M059J (cell line): ENCODE data around the genes SCGB2A1, B3GAT3 and GANAB.

GRCh38 chr11:62146450-62146951 is 22.7 kb downstream of the INCENP start:
- RAMPAGE, long total RNA: no peak

GRCh38 chr11:62148382-62148747 is 24.6 kb downstream of the INCENP start:
- RAMPAGE, long total RNA: no peak

- RAMPAGE, long total RNA: no peak
Measured at GRCh38 chr11:62208350-62208973, at the start of gene SCGB2A1. SCGB2A1 (plus strand) TSS chr11:62208673.

DNA sequence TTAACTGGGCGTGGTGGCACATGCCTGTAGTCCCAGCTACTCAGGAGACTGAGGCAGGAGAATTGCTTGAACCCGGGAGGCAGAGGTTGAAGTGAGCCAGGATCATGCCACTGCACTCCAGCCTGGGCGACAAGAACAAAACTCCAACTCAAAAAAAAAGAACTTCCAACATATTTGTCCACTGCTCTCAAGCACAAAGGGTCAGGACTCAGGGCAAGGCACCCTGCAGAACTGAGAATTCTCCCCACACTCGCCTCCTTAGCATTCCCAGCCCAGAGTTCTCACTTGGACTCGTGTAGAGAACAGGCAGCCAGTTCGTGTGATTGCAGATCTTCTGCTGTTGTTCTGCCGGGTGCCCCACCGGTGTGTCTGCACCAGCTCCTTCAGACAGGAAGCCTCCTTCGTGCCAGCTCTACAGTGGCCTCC is 19.8 kb upstream of the SCGB1A1 start:
- RAMPAGE, long total RNA: no peak

GRCh38 chr11:62444090-62445323 is 25.7 kb downstream of the SCGB1A1 start:
- RAMPAGE, long total RNA: no peak

GRCh38 chr11:62445324-62445419 is 26.3 kb downstream of the SCGB1A1 start:
- RAMPAGE, long total RNA: no peak

GRCh38 chr11:62463138-62463540 is 44.3 kb downstream of the SCGB1A1 start:
- RAMPAGE, long total RNA: no peak

GRCh38 chr11:62500113-62500965 is 46.3 kb downstream of the AHNAK start:
- RAMPAGE, long total RNA: no peak

DNA sequence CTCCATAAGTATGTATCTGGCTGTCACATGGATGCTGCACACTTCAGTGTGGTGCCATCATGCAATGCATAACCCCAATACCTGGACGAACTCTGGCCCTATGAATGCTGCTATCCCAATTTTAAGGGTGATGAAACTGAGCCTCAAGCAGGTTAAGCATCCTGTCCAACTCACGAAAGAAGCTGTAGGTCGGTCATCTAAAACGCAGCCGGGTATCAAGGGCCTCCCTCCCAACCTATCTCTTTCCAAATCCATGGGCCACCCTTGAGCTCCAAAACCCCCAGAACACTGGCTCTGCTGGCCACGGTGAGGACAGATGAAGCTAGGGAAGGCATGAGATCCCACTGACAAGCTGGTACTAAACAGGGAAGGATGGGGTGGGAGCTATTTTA is 32.1 kb downstream of the AHNAK start:
- RAMPAGE, long total RNA: no peak

DNA sequence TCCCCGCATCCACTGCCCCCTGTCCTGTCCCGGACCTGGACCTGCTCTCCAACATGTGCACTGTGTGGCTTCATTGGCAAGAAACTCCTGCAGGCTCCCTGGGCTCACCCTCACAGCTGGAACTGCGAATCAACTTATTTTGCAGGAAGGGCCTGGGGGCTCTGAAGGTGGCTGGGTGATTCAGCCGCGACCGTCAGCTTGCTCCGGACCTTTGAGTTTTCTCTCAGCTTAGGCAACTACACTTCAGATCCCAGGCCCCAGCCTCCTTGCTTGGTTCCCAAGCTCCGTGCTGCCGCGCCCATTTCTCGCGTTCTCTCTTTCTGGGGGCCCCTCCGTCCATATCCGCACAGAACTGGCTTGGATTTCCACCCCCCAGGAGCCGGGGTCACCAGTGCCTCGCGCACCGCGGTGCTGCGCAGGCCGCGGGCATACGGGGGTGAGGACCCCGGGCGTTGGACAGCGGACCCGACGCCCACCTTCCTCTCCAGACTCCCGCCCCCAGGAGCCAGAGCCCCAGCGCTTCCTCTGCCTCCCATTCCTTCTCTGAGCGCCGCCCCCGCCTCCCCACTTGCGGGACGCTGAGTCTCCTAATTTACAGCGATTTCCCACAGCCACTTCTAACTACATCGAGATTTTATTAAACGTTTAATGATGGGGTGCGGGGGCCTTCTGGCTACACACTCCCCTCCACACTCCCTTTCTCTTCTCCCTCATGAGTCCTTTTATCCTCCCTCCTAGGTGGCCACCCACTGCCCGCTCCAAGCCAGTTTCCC is 585 bp upstream of the AHNAK start:
- RAMPAGE, long total RNA: no peak

GRCh38 chr11:62552312-62552802 is 5.8 kb upstream of the AHNAK start:
- RAMPAGE, long total RNA: no peak

DNA sequence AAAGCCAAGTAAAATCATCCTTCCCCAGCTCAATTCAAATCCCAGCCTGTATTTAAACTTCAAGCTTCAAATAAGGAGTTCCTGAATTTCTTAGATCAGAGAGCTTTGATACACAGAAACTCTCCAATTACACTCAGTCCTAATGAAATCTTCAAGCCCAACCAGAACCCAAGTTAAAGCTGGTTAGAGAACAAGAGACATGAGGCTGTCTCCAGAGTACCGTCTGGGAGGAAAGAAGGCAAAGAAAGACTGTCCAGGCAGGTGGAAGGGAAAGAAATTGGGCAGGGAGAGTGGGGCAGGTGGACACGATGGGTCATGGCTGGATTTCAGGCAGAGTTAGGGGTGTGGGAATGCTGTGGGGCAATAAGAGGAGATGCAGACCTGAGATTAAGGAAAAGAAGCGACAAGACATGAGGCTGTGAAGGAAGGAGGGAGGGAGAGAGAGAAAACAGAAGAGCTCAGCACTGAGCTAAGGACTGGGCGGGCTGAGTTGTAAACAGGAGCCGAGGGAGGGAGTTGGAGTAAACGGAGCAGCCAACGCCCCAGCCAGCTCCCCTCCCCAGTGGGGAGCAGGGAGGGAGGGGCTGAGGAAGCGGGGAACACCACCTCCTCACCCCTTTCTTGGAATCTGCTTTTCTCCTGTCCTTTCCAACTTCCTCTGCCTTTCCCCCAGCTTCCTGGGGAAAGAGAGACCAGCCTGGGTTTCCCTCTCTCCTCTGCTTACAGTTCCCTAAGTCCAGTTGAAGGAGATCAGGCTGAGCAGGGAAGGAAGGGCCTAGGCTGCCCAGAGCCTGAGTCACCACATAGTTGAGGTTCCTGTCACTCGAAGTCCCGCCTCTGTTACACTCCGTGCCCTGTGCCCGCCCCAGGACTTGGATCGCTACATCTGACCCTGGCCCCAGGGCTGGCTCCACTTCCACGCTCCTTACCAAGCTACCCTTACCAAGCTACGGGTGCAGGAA is 6.5 kb upstream of the AHNAK start:
- RAMPAGE, long total RNA: no peak

DNA sequence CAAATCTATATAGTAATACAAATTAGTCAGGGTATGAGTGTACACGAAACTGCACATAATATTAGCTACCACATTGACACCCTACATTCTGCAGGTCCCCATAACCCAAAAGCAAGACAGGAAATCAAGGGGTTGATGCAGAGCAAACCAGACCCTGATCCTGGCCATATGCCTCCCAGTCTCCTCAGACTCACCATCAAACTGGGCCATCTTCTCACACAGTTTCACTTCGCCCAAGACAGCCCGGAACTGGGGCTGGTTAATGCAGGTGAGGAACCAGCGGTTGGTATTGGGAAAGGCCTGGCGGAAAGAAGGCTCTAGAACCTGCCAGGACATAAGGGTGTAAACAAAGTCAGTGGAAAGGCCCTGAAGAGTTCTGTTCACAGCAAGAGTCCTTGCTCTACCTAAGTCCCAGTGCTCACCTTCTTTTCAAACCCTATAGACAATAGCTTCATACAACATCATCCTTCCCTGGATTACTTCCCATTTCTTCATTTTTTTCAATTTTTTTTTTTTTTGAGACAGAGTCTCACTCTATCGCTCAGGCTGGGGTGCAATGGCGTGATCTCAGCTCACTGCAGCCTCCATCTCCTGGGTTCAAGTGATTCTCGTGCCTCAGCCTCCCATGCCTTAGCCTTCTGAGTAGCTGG is 6.4 kb downstream of the EEF1G start:
- RAMPAGE, long total RNA: no peak

DNA sequence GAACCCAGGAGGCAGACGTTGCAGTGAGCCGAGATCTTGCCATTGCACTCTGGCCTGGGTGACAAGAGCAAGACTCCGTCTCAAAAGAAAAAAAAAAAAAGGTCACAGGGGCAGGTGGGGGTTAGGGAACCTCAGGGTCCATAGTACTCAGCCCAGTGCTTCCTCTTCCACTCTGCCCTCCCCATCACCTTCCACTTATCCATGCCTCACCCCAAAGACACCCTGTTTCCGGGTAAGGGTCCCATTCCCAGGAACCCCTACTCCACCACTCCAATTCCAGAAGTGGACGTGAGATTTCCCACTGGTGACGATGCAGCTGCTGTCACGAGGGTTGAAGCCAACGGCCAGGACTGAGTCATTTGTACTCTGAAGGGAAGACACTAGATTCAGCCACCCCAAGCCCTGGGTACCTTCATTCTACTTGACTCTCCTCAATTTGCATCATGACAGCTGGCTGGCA is 5.1 kb downstream of the EML3 start:
- RAMPAGE, long total RNA: no peak

GRCh38 chr11:62608278-62609268 is 4.0 kb downstream of the EML3 start:
- RAMPAGE, long total RNA: no peak

- RAMPAGE, long total RNA: no peak
Measured at GRCh38 chr11:62621811-62622757, at the start of gene B3GAT3. B3GAT3 (minus strand) TSS chr11:62621986.

- RAMPAGE, long total RNA: no peak
Measured at GRCh38 chr11:62624607-62625815, 3.2 kb upstream of the B3GAT3 start.

- RAMPAGE, long total RNA: no peak
Measured at GRCh38 chr11:62646438-62647288, at the start of gene GANAB. GANAB (minus strand) TSS chr11:62646613.

GRCh38 chr11:62753256-62754011 is 526 bp downstream of the ZBTB3 start:
- RAMPAGE, long total RNA: no peak

GRCh38 chr11:62801652-62802330 is 3.4 kb downstream of the NXF1 start:
- RAMPAGE, long total RNA: no peak